Epithelial cell of esophagus (primary cell): ENCODE measurements around a stretch of chr1.

GRCh38 chr1:232378652-232379401 lies 251.1 kb downstream of the SIPA1L2 start:
- RRBS: no CpG with 5 or more reads among the region's 13 CpGs

GRCh38 chr1:232589793-232590426 lies 40.0 kb downstream of the SIPA1L2 start:
- RRBS: no CpG with 5 or more reads among the region's 7 CpGs

DNA sequence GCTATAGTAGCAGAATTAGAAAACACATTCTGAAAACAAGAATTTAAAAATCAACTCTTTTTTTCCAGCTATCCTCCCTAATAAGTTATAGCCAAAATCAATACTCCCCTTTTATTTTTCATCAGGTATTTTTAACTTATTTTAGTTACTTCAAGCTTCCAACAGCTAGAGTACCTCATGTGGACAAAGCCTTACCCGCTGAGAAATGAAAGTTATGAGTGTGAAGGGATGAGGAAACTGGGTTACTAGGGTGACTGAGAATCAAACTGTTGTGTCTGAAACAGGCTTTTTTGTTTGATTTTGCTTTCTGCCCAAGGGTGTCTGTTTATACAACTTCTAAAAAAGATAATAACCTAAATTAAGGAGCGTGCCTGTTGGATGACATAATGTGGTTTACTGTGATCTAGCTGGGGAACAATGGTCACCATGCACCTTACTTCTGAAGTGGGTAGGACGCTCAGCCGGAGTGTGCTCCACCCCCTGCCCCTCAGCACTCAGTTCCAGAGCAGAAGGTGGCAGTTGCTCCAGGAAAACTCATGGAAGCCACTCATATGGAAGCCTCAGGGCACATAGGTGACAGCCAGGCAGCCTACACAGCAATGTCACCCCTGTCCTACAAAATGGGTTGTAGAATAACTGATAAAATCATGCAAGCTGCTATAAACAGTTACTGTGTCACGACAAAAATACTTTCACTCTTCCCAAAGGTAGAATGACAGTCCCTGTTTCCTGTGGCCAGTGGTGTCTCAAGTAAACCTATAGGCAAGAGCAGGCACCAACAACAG lies 29.5 kb downstream of the SIPA1L2 start:
- RRBS: no CpG with 5 or more reads among the region's 5 CpGs

DNA sequence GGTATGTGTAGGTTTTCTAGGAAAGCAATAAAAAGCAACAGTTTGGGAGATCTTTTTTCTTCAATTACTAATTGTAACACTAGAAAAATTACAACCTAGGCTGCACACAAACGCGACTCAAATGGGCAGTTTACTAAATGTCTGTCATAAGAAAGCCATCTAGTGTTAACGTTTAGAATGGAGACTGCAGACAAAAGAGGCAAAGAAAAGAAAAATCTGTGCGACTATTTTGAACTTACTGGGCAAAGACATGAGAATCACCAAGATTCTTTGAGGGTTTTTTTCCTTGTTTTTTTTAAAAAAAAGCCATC lies 1.3 kb downstream of the SIPA1L2 start:
- RRBS: no CpG with 5 or more reads among the region's 4 CpGs

DNA sequence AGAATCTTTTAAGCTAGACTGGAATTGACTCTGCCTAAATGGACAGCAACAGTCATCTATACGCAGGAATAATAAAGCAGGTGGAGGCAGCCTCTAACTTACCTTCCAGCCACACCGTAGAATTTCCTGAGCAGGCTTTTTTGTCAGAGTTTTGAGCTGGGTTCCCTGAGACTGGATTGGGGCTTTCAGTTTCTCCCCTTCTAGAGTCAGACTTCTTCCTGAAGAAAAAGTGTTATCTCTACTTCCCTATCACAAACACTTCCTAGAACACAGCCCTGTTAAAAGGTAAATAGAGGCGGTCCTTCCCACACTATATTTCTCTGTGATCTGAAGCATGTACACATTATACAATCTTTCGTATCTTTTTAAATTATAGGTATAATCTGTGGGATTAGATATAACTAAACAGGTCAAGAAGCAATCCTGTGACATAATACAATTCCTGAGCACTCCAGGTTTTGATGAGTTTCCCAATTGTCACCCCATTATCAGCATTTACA lies 1.3 kb upstream of the SIPA1L2 start:
- RRBS: no CpG with 5 or more reads among the region's 4 CpGs

DNA sequence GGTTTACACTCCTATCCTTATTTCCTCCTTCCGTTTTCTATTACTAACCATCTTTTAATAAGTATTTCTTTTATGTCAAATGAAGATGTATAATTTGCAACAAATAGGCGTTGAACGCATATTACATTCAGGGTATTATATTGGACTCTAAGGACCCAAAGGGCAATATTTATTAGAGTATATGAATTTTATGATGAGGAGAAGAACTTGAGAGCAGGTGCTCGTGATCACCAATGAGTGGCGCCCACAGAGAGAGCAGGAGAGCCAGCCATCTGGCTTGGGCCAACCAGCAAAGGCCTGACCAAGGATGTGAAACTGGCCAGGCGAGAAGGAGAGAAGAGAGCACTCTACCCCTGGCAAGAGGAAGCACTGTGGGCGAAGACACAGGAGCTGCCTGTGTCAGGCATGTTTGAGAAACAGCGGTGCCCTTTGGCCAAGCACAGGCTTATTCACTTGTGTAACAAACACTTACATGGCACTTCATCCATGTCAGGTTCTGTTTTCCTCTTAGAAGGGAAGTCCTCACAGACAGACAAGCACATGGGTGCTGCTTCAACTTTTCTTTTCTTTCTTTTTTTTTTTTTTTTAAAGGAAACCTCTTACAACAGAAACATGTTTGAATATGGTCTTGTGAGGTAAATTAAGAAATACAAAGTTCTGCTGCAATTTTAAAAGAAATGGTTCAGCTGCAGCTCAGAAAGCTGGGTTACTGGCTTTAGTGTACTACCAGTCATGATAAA lies 4.2 kb upstream of the SIPA1L2 start:
- RRBS: no CpG with 5 or more reads among the region's 8 CpGs

GRCh38 chr1:232900895-232901399 lies 49.5 kb upstream of the NTPCR start:
- RRBS: no CpG with 5 or more reads among the region's 10 CpGs

DNA sequence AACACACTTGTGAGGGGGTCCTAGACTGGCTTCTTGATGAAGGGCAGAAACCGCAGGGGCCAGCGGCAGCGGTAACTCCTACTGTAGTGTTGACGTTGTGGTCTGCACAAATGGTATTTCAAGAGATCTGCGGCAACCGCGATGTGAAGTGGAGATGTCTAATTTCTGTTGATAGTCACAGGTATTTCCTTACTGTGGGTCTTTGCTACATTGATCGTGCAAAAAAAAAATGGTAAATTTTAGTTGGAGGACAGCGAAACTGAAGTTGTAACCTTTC lies 479 bp downstream of the NTPCR start:
- RRBS: no CpG with 5 or more reads among the region's 9 CpGs

- RRBS: no CpG with 5 or more reads among the region's 10 CpGs
These were observed 45.8 kb downstream of the MAP3K21 start for GRCh38 chr1:233373173-233373864.

DNA sequence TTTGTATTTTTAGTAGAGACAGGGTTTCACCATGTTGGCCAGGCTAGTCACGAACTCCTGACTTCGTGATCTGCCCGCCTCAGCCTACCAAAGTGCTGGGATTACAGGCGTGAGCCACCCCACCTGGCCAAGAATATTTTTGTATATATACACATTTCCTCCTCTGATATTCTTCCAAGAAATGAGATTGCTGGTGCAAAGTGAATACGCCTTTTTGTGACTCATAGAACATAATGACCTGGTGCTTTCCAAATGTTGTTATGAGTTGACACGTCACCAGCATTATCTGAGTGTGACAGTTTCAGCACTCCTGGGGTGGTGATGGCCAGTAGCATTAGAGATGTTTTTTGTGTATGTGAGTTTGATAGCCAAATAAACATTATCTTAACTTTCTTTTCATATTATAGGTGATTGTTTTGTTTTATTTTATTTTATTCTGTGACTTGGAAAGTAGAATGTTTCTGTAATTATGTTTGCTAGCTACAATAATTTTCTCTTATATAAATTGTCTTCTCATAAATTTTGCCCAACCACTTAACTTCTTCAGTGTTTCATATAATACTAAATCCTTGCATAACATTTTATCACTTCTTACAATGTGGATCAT lies 55.0 kb downstream of the KCNK1 start:
- RRBS: no CpG with 5 or more reads among the region's 6 CpGs

DNA sequence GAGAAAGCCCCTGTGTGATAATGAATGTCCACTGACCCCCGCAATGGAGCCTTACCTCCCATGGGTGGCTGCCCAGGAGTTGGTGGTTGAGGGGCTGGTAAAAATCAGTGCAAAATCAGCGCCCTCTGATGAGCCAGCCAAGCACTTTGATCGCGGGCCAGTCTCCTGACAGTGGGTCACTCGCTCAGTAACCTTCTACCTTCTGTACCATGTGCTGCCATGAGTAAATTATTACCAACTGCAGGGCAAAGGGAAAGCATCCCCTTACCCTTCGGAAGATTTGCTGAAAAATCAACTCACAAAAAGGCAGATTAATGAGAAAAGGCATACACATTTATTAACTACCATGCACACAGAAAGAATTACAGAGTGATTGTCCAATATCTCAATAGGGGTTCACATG lies 58.8 kb downstream of the KCNK1 start:
- RRBS: no CpG with 5 or more reads among the region's 6 CpGs

- RRBS: no CpG with 5 or more reads among the region's 8 CpGs
These were observed 59.4 kb downstream of the KCNK1 start for GRCh38 chr1:233673209-233673882.

DNA sequence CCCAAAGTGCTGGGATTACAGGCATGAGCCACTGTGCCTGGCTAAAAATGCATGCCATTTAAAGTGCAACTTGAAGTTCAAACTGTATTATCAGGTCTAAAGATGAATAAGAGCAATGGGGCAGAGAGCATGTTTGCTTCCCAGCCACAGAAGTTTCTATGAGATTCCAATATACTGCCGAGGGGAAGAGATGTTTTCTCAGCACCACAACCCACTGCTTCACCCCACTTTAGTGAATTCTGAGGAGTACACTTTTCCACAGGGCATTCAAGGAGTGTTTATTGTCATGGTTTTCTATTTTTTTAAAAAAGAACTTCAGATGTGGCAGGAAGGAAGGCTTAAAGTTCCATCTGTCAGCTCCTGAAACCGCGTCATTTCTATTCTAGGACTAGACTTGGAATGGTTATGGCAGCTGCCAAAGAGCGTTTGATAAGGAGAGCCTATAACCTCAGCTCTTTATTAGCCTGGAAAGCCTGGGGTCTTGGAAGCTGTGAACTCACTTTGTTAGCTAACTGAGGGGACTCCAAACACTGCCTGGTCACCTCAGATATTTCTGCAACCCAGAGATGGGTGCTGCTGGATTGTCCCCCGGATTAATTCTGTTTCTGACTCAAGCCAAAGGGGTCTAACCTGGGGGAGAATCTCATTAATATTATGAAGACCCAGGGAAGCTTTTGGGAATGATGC lies 80.2 kb downstream of the KCNK1 start:
- RRBS: no CpG with 5 or more reads among the region's 5 CpGs

DNA sequence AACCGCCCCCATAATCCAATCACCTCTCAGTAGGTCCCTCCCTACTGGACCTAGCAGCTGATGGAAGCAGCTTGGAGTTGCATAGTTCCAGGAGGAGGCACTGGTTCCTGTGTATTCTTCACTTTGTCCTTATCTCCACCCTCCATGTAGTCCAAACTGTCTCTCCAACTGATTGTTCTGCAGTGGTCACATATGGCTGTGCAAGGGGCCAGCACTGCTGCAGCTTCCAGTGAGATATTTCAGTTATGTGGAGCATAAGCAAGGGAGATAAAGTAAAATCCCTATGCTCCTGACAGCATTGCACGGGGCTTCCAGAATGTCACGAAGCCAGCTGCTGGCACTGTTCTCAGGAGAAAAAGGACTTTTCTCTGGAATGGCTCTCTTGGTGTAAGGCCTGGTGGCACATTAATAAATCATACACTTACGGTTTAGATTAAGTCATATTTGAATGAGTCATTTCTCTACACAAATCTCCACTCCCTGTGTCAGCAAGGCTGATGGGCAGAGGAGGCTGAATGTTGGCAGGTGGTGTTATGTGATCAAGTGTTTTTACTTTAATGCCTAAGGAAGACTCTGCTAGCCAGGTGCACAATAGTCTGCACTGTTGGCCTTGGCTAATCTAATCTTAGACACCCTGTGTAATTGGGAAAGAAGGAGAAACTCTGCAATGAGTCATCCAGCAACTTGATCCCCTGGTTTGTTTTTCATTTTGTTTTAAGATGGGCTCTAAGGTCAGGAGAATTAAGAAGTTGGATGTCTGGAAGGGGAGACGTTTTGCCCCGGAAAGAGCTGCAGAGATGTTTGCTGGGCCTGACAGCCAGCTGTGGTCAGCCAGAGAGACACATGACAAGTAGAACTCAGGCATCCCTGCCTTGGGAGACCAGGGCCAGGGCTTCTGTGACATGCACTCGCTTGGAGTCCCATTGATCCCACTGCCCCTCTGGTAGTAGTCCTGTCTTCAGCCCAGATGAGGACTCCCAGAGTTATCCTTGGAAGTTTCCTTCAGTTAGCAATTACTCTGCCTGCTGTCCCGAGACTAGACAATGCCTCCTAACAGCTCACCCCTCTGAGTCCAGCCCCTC lies 93.6 kb downstream of the KCNK1 start:
- RRBS: no CpG with 5 or more reads among the region's 8 CpGs

DNA sequence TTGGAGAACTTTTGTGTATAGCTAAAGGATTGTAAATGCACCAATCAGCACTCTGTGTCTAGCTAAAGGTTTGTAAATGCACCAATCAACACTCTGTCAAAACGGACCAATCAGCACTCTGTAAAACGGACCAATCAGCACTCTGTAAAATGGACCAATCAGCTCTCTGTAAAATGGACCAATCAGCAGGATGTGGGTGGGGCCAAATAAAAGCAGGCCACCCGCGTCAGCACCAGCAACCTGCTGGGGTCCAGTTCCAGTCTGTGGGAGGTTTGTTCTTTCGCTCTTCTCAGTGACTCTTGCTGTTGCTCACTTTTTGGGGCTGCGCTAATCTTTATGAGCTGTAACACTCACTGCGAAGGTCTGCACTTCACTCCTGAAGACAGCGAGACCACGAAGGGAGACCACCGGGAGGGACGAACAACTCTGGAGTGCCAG lies 110.3 kb downstream of the KCNK1 start:
- RRBS: no CpG with 5 or more reads among the region's 11 CpGs

- RRBS: no CpG with 5 or more reads among the region's 11 CpGs
These were observed 184.9 kb upstream of the COA6 start for GRCh38 chr1:234188164-234188860.

- RRBS: 2% methylated on average over 22 of the region's 60 CpGs
These were observed 159.3 kb upstream of the COA6 start for GRCh38 chr1:234213732-234214654.

GRCh38 chr1:234326696-234327004 lies 46.6 kb upstream of the COA6 start:
- RRBS: no CpG with 5 or more reads among the region's 8 CpGs

DNA sequence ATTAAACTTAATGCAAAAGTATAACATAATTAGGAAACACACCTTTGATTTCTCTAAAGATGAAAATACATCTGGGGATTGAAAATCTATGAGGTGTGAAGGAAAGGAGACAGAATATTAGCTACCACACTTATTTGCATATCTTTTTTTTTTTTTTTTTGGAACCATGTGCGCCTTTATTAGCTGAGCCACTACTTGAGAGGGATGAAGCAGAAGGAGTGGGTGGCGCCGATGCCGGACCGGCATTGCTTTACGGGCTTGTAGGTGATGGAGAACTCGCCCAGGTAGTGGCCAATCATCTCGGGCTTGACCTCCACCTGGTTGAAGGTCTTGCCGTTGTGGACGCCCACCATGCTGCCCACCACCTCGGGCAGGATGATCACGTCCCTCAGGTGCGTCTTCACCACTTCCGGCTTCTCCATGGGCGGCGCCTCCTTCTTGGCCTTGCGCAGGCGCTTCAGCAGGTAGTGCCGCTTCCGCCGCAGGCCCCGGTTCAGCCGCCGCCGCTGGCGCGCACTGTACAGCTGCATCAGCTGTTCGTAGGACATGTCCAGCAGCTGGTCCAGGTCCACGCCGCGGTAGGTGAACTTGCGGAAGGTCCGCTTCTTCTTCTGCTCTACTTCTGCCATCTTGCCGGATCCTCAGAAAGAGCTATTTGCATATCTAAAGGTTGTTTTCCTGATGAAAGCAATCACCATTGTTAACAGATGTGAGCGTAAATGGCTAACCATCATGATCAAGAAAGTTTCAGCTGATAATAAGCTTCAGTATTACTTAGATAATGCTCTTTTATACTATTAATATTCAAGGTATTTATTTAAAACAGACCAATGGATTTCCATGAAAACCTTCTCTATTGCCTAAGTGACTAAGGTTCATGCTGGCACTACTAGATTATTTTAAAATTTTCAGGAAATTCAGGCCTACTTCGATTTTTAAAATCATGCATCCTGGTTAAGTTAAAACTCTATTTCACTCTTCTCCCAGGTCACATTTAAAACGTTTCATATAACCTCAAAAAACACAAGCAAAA lies 16.4 kb upstream of the COA6 start:
- RRBS: no CpG with 5 or more reads among the region's 37 CpGs

DNA sequence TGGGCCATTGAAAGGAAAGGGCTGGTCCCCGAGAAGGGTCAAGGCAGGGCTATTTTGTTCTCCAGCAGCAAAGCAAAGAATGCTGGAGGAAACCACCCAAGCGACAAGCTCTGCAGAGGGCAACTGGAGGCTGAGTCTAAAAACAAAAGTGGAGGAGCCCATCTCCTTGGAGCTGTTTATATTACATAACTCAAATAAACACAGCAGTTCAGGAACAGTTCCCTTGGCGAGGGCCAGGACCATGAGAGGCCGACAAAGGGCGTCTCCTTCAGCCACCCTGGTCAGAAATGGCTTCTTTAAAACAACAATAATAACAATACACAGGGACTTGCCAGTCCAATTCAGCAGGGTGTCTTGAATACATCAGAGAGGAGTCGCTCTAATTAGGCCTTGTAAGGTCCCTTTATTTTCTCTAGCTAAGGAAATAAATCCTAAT lies 56.8 kb upstream of the TARBP1 start:
- RRBS: no CpG with 5 or more reads among the region's 6 CpGs